SJCRH30 (cell line): ENCODE results near the genes TSTD2 and HEMGN.

GRCh38 chr9:96895652-96896611 lies 32.7 kb upstream of the NUTM2G start:
- RAMPAGE, long total RNA: no peak

DNA sequence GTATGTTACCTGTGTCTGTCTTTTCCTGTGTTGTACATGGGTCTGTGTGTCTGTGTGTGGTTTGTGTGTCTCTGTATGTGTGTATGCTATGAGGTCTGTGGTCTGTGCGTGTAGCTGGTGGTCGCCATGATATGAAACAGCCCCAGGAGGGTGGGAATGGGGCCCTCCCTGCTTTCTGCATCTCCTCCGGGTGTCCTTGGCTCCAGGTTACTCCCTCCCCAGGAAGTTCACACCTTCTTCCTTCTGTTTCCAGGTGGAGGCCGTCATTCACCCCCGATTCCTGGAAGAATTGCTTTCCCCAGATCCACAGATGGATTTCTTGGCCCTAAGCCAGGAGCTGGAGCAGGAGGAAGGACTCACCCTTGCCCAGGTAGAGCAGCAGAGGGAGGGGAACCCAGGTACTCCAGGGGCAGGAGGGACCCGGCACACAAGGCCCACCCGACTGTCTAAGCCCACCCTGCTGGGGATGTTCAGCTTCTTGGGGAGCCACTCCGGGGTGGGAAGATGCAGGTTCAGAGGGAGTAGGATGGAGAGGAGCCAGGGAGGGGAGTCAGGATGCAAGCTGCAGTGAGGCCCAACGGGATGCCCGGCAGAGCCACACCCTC lies 9.1 kb downstream of the NUTM2G start:
- RAMPAGE, long total RNA: no peak

- RAMPAGE, long total RNA: no peak
Measured at GRCh38 chr9:97041721-97042402, 2.9 kb upstream of the CTSV start.

DNA sequence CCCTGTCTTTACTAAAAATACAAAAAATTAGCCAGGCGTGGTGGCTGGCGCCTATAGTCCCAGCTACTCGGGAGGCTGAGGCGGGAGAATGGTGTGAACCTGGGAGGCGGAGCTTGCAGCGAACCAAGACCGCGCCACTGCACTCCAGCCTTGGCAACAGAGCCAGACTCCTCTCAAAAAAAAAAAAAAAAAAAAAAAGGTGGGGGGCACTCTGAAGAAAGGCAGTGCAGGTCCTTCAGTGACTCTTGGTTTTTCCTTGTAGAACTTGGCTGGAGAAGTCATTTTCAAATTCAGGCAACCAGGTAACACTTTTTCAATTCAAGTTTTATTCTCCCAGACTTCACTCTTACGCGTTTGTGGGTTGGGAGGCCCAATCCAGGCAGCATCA lies 22.4 kb downstream of the CCDC180 start:
- RAMPAGE, long total RNA: no peak

- RAMPAGE, long total RNA: no peak
Measured at GRCh38 chr9:97450642-97451230, 38.8 kb downstream of the TDRD7 start.

DNA sequence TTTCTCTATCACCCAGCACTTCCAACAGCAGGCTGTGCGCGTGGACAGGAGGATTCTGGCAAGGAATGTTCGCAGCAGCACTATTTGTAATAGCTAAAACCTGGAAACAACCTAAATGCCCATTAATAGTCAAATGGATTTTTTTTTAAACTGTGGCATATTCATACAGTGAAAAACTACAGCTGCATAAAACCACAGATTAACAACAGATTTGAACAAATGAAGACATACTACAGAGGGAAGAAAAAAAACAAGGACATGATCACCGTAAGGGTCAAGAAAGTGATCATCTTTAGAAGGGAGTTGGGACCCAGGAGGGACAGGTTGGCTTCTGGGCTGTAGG lies 1.3 kb upstream of the TMOD1 start:
- RAMPAGE, long total RNA: no peak

DNA sequence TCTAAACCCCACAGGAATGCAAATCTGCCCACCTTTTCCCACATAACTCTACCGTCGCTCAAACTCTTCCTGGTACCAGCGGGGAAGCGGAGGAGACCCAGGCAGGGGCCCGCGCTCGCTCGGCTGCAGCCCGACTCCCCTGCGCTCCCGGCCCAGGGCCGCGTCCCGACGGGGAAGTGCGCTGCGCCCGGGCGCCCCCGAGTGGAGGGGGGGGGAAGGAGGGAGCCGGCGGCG lies 207 bp upstream of the TMOD1 start:
- RAMPAGE, long total RNA: no peak

DNA sequence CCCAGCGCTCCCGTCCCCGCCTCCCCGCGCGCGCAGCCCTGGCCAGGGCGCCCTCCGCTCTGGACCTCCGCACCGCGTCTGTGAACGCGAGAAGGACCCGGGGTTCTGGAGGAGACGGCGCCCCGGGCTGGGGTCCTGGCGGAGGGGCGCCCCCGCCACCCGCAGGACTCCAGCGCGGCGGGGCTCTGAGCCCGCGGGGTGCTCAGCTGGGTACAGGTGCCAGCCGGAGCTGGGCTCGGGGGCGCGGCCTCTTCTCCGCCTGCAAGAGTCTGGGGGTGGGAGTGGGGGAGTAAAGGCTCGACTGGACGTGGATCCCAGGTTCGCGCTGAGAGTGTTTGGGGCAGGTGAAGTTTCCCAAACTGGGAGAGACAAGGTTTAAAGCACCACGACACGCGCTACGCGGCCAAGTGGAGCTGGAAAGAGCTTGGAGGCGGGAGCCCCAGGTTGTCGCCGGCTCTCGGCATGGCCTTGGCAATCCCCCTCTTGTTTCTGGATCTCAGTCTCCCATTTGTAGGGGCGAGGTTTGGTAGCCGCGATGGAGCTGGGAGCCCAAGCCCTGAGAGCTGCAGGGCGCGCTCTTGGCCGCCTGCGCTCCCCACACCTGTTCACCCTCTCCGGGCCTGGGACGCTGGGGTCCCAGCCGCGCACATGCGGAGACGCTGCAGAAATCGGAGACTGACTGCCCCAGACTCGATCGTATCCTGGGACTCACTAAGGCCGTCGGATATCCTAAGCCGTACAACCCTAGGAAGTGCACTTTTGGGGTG lies 719 bp downstream of the TMOD1 start:
- RAMPAGE, long total RNA: no peak

GRCh38 chr9:97502769-97503090 lies 1.3 kb downstream of the TMOD1 start:
- RAMPAGE, long total RNA: no peak

GRCh38 chr9:97531971-97532417 lies 30.5 kb downstream of the TMOD1 start:
- RAMPAGE, long total RNA: no peak

DNA sequence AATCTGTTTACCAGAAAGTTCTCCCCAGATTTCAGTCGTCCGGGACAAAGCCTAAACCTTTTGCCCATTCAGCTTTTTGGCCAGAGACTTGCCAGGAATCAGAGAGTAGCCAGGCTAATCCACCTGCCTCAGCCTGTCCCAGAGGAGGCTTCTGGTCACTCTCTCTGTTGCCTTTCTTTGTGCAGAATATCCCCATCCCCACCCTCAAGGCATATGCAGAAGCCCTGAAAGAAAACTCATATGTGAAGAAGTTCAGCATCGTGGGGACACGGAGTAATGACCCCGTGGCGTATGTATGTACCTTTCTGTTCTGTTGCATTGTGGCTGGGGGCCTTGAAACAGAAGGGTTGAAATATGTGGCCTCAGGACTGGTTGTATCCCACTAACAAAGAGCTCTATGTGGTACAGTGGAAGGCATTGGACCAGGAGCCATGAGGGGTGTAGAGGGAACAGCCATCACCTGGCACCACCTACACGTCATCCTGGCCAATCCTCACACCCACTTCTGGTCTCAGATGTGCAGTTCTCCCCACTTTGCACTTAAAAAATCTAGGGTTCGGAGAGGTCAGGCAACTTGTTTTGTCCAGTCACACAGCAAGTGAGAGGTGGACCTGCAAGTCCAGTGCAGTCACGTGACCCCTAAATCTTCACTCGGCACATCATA lies 64.3 kb downstream of the TMOD1 start:
- RAMPAGE, long total RNA: no peak

DNA sequence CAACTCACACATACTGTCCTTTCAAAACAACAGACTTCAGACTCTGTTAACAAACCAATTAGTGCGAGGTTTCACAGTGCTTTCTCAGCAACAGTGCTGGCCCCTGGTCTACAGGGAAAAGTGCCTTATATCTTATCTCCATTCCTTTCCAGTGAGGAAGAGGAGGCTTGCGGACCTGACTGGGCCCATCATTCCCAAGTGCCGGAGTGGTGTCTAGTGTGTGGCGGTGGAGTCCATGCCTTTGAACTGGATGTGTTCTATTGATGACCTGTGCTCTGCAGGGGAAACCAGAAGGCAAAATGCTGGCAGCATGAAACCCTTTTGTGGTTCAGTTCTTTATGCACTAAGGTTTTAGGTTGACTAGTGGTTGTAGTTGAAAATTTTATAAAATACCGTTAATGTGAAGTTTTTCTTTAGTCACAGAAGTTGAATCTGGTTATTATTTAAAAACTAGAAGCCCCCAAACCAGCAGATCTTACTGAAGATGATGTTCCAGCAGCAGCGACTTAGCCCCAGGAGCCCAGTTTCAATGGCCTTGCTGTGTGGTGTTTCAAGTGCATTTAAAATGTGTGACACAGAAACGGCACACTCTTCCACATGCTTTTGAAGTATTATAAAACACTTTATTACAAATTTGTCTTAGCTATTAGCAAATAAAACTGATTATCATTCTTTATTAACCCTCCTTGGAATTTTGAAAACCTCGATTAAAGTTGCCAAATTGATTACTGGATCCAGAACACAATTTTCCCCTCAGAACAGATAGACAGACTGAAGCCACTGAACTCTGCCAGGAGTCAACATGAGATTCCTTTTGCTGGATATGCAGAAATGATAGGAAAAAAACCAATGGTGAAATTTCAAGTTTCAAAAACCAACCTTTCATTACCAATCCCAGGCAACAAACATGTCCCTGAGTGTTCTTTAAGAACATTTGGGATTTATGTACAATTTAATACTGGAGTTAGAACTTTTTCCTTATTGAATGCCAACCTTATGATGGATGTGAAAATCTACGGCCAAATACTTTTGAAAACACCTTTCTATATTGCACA lies 33.4 kb downstream of the TSTD2 start:
- RAMPAGE, long total RNA: no peak

GRCh38 chr9:97633008-97634108 lies at the start of gene TSTD2:
TSS of gene TSTD2 (minus strand) at chr9:97633368.
- RAMPAGE, long total RNA: start-site peak on the plus strand at chr9:97633615-97633645, 203 and 56 reads in 2 replicates; start-site peak on the plus strand at chr9:97633758-97633853, 1,402 and 156 reads in 2 replicates

DNA sequence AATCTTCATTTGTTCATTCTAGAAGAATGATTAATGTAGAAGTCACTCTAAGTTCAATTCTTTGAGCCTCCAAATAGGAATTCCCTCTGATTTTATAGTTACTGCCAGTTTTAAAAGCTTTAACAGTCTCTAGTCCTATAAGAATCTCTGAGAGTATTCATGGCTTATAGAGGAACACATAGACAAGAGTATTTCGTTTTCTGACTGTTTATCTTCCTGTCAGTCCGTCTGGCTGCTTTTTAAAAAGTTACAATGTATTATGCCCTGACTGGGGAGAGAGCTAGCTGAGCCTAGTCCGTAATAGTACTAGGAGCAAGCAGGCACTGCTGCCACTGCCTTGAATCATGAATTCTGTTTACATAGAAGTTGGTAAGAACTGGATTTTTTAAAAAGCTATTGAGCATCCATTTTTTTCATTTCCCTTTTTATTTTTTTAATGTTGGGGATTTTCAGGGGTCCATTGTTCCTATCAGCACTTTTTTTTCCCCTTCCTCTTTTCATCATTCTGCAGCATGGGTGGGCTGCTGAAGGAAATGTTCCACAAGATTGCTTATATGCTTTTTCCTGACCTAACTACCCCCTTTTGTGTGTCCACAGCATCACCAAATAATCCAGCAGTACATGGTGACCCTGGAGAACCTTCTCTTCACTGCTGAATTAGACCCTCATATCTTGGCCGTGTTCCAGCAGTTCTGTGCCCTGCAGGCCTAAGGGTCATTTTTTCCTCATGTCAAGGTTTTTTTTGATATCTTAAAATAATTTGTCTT lies 26.5 kb downstream of the XPA start:
- RAMPAGE, long total RNA: no peak

DNA sequence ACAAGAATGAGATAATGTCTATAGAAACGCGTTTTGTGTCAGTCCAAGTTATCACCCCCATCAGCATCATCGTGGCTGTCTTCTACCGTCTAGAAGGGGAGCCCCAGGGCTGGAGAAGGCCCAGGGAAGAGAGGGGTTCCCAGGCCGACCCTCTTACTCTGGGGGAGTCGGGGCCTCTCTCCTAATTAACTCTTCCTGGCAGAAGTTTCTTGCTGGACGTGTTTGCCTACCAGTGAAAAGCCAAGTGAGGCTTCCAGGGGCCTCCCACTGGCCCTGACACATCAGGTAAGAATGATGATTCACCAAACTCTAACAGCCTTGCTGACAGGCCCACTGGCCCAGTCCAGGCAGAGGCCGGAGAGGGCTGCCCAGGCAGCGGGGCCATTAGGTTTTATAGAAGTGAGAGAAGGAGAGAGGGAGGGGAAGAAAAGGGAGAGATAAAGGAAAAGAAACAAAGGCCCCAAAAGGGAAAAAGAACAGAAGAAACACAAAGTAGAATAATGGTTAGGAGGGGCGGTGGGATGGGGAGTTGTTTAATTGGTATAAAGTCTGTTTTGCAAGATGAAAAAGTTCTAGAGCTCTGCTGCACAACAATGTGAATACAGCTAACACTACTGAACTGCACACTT lies 50.8 kb upstream of the FOXE1 start:
- RAMPAGE, long total RNA: no peak

DNA sequence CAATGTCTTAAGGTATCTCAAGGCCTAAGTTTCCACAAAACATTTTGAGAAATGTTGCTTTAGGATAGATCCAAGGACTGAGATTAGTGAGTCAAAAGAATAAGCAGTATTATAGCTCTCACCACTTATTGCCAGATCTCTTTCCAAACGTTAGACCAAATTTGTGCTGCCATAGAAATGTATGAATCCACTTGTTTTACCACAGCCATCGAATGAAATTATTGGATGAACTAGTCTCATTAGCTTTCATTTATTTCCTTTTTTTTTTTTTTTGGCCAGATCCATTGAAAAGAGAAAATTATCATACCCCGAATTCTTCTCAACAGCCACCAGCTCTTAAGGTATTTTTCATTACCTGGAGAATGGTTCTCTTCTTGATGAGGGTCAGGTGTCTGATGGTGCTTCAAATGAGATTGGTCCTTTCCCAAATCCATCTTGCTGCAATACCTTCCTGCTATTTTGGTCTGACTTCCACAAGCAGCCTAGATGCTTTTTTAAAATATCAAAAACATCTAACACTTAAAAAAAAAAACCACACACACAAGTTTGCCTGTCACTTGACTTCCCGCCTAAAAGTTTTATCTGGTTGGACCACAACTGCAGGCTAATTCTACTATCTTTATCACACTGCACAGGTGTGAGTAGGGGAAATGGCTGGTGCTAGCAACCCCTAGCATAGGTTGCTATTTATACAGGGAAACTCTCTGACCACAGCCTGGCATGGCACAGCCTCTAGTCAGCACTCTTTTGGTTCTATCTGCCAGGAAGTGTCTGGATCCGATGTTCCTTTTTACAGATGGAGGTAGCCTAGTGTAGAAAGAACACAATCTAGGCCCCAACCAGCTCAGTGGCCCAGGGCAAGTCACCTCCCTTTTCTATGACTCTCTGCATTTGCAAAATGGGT lies at the start of gene HEMGN:
TSS of gene HEMGN (minus strand) at position 470 of the 904 bp plus-strand sequence.
- RAMPAGE, long total RNA: no peak

GRCh38 chr9:98019658-98020209 lies 36.6 kb downstream of the ANP32B start:
- RAMPAGE, long total RNA: no peak

- RAMPAGE, long total RNA: no peak
Measured at GRCh38 chr9:98085946-98087154, 29.8 kb downstream of the NANS start.

DNA sequence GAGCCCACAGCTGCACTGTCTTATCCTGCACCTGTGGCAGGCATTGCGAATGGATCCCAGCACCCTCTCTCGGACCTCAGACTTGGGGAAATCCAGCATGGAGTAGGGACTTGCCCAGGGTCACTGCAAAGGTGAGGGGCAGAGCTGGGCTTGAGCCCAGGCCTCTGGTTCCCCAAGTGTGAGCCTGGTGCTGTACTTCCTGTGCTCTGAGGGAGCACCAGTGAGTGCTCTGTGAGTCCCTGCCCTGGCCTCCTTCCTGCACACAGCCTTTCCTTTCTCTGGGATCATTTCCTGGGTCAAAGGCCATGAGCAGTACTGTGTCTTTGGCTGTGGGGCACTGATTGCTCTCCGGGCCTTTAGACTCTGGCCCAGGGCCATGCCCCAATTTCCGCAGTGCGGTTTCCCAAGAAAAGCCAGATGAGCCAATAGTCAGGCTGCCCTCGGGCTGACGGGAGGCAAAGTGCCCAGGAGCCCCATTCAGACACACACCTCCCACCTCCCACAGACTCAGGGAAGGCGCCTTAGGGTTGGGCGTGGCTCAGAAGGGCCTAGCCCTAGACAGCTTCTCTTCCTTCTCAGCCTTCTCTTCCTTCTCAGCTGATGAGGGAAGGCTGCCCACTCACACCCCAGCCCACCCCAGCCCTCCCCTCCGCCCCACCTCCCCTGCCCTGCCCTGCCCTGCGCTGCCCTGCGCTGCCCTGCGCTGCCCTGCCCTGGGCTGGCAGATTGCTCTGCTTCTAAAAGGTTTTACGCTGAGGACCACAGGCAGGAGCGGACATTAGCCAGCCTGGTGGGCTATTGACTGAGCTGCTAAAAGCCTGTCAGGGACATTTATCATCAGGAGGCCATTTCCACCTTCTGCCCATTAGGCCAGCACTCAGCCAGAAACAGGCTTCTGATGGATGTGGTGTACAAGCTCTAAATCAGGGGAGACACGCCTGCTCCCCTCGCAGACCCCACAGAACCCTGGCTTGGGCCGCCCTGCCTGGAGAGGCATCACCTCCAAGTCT lies 23.5 kb upstream of the TRIM14 start:
- RAMPAGE, long total RNA: no peak

GRCh38 chr9:98181690-98182604 lies 10.5 kb downstream of the CORO2A start:
- RAMPAGE, long total RNA: no peak